Paraaortic lymph node (tissue), 1 donor: ENCODE results near the genes DCAKD and NMT1.

- PRO-cap: no peak
Measured at GRCh38 chr17:44757569-44757991, 1.2 kb upstream of the ADAM11 start.

DNA sequence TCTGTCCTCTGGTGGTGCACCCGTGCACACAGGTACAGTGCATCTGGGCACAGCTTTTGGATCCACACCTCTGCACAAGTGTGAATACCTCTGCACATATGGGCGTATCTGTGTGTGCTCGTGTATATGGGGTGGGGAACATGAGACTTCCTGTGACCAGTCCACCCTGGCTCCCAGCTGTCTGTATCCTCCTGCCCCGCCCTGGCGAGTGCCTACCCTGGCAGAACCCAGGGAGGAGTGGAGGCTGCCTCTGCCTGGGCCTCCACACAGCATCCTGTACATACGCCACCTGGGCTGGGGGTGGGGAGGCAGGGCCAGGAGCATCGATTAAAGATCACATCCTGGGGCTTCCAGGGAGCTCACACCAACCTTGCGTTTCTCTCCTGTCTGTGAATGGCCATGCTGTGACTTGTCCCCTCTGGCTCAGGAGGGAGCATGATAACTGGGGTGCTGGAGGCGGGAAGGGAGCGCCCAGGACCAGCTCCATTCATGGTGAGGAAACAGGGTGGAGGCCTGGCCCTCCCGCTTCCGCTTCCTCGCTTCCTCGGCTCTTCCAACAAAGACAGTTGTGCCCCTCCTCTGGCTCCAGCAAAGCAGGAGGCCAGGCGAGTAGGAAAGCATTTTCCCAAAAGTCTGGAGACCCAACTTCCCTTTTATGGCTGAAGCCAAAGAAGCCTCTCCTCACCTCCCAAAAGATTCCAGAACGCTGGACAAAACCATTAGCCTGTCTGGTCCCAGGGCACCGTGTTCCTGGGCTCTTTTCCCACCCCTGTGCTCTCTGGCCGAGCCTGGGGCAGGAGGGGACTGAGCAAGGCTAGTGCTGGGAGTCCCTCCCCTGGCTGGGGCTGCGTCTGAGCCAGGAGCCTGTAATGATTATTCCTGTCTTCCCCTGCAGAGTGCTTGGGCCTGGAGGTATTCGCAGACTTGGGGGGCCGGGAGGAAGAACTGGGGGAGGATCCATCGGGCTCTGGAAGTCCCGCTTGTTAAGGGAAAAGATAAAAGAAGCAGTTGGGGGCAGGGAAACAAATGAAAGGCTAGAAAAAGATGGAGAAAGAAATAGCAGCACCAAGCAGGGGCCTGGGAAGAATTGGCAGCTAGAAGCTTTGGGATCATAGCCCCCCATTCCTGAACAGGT lies 23.1 kb downstream of the ADAM11 start:
- PRO-cap: no peak

DNA sequence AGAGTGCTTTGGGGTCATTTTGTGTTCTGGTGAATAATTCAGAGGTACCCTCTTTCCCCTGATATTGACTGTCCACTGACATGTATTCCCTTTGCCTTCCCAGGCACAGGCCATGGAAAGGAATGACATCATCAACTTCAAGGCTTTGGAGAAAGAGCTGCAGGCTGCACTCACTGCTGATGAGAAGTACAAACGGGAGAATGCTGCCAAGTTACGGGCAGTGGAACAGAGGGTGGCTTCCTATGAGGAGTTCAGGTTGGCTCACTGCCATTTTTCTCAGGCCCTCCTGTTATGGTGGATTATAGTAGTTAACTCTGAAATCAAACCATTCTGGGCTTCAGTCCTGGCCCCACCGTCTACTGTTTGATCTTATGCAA lies 1.3 kb downstream of the CCDC103 start:
- PRO-cap: no peak

GRCh38 chr17:44969457-44969853 lies 1.4 kb upstream of the C1QL1 start:
- PRO-cap: no peak

DNA sequence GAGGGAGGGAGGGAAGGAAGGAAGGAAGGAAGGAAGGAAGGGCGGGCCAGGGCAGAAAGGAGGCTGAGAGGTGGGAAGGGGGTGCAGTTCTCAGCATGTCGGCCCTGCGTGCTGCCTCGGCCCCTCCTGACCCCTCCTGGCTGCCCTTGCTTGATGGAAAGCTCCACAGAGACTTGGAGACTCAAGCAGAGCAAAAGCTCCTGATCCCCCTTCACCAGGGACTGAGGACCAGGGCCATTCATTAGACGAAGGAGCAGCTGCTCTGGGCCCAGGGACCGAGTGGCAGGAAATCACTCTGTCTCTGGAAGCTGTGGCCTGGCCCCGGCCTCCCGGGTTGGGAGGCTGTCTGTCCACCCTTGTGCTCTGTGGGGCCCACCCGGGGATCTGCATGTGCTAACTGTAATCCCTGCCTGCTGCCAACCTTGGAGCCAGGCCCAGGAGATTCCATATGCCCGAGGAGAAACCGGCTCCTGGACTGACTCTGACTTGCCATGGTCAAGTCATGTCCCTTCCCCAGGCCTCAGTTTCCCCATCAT lies 27.4 kb upstream of the C1QL1 start:
- PRO-cap: no peak

- PRO-cap: unidirectional peak, minus-strand start at chr17:45051291; bidirectional peak, plus-strand start at chr17:45051690, minus-strand start at chr17:45051519; unidirectional peak, plus-strand start at chr17:45052080
Measured at GRCh38 chr17:45051007-45052290, at the start of gene DCAKD. DCAKD (minus strand) TSS chr17:45051632.

GRCh38 chr17:45061196-45061992 lies at the start of gene NMT1:
NMT1 (plus strand) TSS chr17:45061317.
- PRO-cap: bidirectional peak, plus-strand start at chr17:45061339, minus-strand start at chr17:45061109

DNA sequence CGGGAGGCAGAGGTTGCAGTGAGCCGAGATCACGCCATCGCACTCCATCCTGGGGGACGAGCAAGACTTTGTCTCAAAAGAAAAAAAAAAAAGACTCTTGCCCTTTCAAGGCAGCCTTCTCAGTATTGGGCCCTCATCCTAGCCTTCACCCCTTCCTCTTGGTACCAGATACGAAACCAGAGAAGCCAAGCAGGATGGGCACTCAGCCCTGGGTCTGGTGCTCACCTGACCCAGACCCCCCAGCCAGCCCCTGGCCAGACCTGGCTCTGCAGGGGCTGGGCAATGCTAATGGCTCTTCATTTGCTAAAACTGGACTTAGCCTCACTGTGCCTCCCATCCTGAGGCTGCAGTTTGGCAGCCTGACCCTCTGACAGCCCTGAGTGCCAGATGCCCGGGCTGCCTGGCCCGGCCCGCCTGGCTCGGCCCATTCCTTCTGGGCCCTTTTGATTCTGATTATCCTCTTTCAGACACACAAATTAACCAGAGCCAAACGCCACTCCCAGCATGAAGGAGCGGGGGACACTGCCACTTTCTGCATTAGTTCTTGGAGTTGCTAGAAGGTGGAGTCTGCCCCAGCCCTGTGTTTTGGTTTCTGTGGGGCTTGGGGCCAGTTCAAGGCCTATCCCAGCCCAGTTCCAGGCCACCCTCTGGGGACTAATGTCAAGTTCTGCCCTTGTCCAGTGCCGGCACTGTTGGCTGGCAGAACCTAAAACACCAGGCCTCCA lies 21.8 kb downstream of the PLCD3 start:
- PRO-cap: no peak

- PRO-cap: no peak
Measured at GRCh38 chr17:45122635-45123102, 9.6 kb downstream of the PLCD3 start.

DNA sequence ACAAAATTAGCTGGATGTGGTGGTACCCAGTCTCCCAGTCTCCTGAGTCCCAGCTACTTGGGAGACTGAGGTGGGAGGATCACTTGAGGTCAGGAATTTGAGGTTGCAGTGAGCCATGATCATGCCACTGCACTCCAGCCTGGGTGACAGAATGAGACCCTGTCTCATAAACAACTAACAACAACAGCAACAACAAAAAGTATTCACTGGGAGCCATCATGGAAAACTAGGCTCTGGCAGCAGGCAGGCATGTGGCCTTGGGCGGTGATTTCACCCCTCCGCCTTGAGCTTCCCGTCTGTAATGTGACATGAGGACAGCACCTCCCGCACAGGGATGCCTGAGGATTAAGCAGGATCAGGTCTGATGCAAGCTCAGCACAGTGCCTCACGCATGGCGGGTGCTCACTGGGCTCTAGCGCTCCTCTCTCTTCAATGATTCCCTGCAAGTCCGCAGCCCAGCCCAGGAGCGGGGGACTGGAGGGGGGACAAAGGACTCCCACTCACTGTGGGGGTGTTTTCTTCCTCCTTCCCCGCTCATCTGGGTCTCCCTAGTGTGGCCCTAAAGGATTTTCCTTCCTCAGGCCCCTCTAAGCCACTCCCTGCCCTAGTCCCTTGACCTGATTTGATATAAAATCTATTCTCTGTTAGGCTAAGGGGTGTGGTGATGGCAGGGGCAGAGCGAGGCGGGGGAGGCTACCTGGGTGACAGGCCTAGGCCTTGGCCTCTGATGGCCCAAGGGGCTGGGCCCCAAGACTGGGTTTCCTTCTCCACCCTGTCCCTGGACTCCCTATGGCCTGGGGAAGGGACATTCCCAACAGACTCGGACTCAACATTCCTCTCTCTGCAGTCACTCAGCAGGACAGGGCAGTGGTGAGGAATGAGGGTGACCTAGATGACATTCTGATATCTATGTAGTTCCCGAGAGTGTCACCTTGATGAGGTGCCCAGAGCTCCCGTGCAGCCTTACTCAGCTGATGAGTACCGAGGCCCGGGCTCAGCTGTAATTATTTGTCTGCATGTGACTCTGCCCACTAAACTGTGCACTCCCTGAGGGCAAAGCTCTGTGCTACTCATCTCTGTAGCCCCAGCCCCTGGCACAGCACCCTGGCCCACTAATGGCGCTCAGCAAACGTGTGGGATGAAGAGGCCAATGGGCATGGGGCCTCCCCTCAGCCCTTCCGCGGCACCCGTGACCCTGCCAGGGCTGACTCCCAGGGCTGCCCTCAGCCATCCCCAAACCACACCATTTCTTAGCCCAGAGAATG lies 2.6 kb downstream of the PLCD3 start:
- PRO-cap: no peak

DNA sequence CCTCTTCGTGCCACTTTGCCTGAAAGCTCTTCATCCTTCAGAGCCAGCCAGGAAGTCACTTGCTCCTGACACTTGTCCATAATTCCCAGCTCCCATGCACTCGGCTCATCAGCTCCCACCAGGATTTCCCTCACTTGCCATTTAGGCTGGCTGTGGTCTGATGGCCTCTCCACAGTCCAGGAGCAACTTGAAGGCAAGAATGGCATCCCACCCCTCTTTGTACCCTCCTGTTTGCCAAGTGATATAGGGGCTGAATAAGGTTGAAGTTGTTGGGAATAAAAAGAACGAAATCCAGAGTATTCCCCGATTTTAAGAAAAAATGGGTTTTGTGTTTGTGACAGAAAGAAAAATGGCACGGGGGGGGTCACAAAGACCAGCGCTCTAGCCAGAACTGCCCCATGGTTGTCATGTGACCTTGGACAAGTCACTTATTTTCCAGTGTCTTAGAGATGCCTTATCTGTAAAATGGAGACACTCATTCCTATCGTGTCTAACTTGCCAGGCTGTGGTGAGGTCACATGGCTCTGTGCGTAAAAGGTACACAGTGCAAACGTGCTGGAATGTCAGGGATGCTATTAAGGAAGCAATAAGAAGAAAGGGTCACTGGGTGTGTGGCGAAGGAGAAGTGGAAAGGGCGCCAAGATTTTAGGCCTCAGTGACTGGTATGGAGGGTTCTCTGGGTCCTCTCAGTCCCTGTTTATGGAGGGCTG lies 1.7 kb upstream of the HEXIM1 start:
- PRO-cap: unidirectional peak, plus-strand start at position 617 of the sequence

GRCh38 chr17:45172518-45173535 lies 11.2 kb downstream of the HEXIM2 start:
- PRO-cap: no peak

DNA sequence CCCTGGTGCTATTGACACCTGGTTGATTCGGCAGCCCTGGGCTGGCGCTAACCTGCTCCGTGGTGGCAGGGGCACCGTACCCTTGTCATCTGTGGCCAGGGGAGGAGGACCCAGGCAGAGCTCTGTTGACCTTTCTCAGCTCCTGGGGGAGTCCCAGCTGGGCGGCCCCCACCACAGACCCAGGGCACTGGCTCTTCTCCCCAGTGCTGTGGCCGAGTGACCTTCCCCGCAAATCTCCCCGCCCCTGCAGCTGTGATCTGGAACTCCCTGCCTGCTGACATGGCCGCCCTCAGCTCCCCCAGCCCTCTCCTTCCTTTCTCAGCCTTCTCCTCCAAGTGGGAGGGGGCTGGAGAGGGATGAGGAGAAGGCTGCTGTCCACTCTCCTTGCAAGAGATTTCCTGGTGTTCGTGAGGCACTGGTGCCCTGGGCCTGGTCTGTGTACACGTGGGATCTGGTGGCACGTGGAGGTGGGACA lies 8.0 kb downstream of the FMNL1 start:
- PRO-cap: no peak

GRCh38 chr17:45273365-45274389 lies 11.8 kb upstream of the SPATA32 start:
- PRO-cap: no peak

- PRO-cap: no peak
Measured at GRCh38 chr17:45290315-45290906, 26.4 kb downstream of the MAP3K14 start.

DNA sequence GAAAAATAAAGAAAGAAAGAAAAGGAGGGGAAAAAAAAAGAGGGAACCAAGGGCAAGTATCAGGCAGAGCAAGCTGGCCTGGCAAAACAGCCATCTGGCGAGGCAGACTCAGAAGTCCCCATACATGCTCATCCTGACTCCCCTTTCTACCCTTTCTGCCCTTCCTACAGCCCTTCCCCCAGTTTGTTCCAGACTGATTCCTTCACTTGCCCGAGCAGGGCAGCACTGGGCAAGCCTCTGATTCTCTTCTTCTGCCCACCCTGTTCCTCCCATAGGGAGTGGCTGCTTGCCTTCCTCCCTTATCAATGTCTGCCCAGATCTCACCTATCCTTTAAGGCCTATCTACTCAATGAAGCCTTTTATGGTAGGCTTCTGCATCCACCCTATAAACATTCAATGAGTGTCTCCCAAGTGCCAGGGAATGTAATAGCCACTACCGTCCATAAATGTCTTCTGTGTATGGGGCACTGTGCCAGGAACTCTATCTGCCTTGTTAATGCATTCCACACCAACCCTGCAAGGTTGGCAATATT lies 20.2 kb downstream of the MAP3K14 start:
- PRO-cap: no peak

DNA sequence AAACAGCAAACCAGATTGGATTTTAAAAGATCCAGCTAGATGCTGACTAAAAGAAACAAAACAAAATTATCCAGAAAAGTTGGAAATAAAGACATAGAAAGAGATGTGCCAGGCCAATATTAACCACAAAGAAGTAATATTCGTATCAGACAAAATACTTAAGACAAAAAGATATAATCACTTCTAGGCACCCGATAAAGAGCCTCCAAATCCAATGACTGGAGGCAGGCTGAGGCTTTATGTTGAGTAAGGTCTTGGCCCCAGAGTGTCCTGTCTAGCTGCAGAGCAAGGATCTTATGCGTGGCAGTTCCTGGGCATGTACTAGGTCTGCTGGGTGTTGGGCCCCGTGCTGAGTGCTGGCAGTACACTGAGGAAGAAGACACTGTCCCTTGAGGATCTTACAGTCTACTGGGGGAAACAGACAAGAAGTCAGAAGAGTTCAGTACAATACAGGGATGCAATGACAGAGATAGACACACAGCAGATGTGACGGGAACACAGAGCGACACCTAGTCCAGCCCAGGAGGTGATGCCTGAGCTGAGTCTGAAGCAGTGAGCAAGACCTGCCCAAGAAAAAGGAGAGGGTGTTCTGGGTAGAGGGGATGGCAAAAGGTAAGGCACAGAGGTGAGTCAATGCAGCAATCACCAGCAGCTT lies 18.3 kb downstream of the MAP3K14 start:
- PRO-cap: no peak

DNA sequence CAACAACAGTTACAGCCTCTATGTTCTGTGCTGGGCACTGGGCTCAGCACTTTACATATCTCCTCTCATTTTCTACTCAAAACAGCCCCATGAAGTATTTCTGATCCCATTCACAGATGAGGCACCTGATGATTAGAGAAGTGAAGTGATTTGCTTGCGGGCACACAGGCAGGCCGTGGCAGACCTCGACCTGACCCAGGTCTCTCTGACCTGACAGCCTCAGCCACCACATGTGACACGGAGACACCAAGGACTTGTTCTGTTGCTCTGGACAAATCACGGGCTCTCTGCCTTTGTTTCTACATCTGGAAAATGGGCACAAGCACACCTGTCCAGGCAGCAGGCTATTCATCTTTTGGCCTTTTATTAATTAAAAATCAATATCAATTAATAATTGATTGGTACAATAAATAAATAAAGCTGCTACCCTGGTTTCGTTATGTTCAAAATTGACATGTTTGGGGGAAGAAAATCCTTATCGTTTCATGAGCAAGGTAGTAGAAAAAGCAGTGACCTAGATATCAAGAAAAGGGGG lies 3.4 kb downstream of the MAP3K14 start:
- PRO-cap: no peak

DNA sequence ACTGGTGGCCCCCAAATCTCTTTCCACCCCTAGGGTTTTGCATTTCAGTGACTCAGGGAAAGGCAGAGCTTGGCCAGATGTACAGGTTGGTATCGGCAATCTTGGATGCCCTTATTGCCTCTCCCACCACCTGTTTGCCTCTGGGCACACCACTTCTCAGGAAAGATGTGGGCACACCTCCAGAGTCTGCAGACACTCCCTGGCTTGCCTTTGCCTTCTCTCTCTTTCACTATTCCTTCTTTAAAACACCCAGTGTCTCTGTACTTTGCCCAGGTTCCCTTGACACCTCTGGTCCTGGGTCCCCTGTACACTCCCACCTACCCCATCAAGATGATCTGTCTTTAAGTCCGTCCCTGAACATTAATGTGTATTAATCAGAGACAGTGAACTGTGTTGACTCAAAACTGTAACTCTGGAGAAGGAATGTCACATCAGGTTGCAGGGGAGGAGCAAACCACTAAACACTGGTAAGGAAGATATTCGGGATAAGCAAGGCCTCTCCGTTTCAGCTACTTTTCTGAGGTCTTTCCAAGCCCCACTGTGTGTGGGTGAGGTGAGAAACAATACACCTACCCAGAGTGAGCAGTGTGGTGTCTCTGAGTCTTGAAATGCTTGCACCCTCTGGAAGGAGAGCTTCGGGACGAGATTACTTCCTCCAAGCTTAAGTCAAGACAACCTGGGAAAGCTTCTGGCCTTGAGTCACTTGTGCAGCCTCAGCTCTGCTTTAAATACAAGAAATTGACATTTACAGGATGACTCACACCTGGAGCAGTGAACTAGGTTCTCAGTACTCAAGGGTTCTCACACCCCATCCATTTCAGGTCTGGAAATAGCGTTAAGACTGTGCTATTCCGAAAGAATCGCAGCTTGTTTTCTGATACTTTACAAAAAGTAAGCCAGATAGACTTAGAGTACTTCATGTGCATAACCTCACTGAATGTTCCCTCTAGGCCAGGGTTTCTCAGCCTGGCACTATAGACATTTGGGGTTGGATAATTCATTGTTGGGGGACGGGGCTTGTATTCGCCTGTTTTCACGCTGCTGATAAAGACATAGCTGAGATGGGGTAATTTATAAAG lies 2.4 kb upstream of the MAP3K14 start:
- PRO-cap: no peak

DNA sequence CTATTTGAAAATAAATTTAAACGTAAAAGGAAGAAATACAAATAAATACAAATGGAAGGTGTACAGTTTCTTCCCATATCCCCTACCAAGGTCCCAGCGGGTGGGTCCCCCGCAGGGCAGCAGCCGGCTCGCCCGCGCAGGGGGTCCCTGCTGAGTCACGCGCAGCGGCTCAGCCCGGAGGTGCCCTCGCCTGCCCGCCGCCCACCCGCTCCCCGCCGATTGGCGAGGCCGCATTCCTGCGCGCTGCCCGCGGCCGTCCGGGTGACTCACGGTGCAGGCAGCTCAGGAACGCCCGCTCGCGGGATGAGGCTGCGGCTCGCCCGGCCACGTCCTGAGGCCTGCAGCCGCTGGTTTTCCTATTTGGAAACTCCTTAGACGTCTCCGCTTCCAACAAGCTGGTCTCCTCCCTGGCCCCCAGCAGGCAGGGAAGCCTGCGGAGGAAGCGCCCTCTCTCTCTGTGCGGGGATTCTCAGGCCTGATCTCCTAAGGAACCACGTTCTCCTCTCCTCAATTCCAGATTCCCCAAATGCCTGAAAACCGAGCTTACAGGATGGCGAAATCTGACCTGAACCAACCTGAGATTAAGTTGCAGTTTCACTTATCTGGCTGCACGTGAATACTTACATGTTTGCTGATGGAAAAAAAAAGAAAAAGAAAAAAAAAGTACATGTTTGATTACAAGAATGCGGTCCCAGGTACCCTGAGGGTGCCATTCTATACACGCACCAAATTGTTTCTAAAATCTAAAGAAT lies 54.9 kb upstream of the MAP3K14 start:
- PRO-cap: no peak